HTR-8/SVneo (cell line): ENCODE data around the gene ESPNL.

GRCh38 chr2:238099819-238100810, at the start of gene ESPNL:
Gene ESPNL (plus strand): TSS chr2:238100340.
- RRBS: 72% methylated on average over 13 of the region's 45 CpGs

GRCh38 chr2:238169245-238169703, 10.5 kb downstream of the ERFE start:
- RRBS: no CpG with 5 or more reads among the region's 4 CpGs

- RRBS: 57% methylated on average over 2 of the region's 12 CpGs
Measured at GRCh38 chr2:238287318-238288024, 939 bp downstream of the PER2 start.

GRCh38 chr2:238344918-238345680, 24.8 kb downstream of the TRAF3IP1 start:
- RRBS: no CpG with 5 or more reads among the region's 10 CpGs

- RRBS: 97% methylated on average over 2 of the region's 12 CpGs
Measured at GRCh38 chr2:238911354-238911944, 63.6 kb downstream of the TWIST2 start.

- RRBS: no CpG with 5 or more reads among the region's 8 CpGs
Measured at GRCh38 chr2:238991605-238991954, 143.7 kb downstream of the TWIST2 start.

DNA sequence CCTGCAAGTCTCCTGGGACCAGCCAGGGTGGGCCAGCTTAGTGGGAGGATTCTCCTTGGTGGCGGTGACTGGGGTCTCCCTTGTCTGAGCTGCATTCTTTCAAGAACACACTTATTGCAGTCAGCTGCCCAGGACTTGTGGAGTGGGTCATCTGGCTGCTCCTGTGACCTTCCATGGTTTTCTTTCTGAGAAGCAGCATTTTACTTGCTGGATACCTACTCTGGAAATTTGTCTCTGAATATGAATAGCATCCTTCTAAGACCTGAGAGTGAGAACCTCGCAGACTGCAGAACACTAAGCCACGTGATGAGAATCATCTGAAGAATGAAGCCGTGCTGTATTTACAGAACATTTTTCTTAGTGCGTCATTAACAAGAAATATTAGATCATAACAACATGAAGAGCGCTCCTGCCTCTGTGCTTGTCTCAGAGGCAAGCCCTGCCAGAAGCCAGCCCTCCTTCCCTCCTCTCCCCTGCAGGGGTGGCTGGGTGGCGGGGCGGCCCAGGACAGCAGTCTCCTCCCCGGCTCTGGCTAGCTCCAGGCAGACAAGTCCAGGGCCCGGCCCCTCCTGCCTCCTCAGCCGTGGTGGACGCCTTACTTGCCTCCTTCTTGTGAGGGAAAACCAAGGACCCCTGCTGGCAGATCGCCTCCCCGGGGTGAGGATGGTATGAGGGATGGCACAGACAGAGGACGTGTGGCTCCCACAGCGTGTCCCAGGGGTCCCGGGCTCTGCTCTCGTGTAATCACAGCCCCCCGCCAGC, 262.6 kb downstream of the TWIST2 start:
- RRBS: 77% methylated on average over 8 of the region's 19 CpGs

GRCh38 chr2:239225829-239226630, 174.8 kb downstream of the HDAC4 start:
- RRBS: no CpG with 5 or more reads among the region's 15 CpGs

GRCh38 chr2:239245579-239246761, 154.8 kb downstream of the HDAC4 start:
- RRBS: 88% methylated on average over 11 of the region's 47 CpGs

DNA sequence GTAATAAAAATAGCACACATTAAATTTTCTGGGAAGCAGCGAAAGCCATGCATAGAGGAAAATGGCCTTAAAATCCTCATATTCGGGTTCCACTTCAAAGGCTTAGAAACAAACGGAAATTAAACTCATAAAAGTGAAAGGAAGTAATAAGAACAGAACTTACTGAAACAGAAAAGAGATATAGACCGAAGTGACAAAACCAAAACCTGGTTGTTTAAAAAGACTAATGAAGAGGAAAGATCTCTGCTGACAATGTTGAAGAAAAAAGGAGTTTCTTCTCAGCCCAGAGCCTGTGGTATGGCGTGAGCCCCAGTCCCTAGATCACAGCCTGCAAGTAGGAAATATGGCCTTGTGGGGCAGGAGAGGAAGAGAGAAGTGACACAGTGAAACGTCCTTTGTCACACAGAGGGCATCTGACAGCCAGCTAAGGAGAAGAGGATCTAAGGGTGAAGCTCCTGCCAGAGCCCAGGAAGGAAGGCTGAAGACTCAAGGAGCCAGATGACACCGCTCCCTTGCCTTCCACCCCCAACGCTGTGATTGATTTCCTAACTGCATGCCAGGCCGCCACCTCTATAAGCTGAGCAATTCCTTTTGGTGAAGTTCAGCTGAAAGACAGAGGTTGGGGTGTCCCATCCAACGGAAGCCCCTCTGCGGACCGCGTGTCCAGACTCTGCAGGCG, 141.2 kb downstream of the HDAC4 start:
- RRBS: no CpG with 5 or more reads among the region's 14 CpGs

GRCh38 chr2:239265067-239265892, 135.5 kb downstream of the HDAC4 start:
- RRBS: no CpG with 5 or more reads among the region's 11 CpGs

DNA sequence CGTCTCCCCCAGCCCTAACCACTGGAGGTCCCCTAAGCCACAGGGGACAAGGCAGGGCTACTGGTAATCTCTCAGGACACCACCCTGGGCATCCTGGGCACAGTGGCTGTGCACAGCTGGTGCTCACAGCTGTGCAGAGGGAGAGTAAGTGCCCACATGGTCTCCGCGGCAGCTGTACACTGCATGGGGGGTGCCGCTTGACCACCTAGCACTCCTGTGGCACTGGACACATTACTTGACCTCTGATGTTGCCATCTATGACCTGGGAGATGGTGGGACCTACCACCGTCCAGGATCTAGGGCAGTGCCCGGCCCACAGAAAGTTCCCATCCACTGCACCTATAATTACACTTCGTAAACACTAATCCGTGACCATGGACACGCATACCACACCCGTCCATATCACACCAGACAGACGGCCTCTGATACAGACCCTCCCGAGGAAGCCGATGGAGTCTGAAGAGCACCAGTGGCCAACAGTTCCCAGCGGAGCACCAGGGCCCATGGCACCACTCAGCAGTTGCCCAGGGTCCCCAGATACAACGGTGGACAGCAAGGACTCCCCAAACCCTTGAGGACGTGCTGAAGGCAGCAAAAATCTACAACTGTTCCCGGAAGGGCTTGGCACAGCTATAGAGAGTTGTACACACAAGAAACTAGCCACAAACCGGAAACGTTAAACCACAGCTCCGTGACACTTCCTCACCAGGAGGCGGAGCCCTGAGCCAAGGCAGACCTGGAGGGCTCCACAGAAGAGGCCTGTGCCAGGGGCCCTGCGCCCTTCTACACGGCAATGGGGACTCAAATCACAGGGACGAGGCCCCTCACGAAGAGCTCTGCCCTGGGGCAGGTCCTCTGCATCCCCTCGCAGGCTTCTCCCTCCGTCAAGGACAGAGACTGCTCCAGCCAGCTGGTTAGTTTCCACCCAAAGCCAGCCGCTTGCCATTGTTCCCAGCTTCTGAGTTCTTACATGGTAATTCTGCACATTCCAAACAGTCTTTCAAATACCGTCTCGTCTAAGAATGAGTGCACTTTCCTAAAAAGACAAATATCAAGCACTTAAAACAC, 133.6 kb downstream of the HDAC4 start:
- RRBS: 75% methylated on average over 1 of the region's 30 CpGs

DNA sequence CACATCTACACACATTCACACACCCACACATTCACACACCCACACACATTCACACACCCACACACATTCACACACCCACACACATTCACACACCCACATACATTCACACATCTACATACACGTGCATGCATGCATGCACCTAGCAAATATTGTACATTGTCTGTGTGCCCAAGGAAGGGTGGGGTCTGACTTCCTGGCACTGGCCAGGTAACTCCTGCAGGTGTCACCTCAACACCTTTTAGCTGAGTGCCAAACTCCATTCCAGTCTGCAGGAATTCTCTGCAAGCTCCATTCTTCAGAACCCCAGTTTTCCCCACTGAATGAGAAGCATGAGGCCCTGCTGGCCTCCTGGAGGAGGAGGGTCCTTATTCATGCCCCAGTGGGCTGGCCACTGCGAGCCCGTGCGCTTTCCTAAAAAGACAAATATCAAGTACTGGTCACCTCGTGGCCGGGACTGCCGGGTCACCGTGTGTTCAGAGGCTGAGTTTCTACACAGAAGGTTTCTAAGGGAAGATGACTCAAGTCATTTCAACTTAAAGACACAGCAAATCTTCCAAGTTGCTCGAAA, 131.5 kb downstream of the HDAC4 start:
- RRBS: no CpG with 5 or more reads among the region's 9 CpGs

DNA sequence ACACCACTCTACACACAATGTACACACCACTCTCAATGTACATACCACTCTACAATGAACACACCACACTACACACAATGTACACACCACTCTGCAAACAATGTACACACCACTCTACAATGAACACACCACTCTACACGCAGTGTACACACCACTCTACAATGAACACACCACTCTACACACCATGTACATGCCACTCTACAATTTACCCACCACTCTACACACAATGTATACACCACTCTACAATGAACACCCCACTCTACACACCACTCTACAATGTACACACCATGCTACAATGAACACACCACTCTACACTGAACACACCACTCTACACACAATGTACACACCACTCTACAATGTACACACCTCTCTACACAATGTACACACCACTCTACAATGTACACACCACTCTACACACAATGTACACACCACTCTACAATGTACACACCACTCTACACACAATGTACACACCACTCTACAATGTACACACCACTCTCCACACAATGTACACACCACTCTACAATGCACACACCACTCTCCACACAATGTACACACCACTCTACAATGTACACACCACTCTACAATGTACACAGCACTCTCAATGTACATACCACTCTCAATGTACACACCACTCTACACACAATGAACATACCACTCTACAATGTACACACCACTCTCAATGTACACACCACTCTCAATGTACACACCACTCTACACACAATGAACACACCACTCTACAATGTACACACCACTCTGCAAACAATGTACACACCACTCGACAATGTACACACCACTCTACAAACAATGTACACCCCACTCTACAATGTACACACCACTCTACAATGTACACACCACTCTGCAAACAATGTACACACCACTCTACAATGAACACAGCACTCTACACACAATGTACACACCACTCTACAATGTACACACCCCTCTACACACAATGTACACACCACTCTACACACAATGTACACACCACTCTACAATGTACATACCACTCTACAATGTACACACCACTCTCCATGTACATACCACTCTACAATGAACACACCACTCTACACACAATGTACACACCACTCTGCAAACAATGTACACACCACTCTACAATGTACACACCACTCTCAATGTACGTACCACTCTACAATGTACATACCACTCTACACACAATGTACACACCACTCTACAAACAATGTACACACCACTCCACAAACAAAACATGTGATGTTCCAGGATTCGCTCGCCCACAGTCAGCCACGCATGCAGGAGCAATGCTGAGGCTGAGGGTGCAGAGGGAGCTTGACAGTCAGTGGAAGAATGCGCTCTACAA, 118.5 kb downstream of the HDAC4 start:
- RRBS: no CpG with 5 or more reads among the region's 7 CpGs

DNA sequence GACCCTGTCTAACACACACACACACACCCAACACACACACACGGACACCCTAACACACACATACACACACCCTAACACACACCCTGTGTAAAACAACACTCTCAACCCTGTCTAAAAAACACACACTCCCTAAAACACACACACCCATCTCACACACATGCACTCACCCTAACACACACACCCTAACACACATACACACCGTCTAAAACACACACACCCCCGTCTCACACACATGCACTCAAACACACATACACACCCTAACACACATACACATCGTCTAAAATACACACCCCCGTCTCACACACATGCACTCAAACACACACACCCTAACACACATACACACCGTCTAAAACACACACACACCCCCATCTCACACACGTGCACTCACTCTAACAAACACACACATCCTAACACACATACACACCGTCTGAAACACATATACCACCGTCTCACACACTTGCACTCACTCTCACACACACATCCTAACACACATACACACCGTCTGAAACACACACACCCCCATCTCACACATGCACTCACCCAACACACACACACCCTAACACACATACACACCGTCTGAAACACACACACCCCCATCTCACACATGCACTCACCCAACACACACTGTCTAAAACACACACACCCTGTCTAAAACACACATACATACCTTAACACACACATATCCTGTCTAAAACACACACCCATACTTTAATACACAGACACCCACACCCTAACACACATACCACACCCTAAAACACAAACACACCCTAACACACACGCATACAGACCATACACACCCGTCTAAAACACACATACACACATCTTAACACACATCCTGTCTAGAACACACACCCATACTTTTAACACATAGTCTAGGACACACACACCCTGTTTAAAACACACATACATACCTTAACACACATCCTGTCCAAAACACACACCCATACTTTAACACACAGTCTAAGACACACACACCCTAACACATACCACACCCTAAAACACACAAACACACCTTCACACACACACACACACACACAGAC, 55.0 kb downstream of the HDAC4 start:
- RRBS: no CpG with 5 or more reads among the region's 13 CpGs

DNA sequence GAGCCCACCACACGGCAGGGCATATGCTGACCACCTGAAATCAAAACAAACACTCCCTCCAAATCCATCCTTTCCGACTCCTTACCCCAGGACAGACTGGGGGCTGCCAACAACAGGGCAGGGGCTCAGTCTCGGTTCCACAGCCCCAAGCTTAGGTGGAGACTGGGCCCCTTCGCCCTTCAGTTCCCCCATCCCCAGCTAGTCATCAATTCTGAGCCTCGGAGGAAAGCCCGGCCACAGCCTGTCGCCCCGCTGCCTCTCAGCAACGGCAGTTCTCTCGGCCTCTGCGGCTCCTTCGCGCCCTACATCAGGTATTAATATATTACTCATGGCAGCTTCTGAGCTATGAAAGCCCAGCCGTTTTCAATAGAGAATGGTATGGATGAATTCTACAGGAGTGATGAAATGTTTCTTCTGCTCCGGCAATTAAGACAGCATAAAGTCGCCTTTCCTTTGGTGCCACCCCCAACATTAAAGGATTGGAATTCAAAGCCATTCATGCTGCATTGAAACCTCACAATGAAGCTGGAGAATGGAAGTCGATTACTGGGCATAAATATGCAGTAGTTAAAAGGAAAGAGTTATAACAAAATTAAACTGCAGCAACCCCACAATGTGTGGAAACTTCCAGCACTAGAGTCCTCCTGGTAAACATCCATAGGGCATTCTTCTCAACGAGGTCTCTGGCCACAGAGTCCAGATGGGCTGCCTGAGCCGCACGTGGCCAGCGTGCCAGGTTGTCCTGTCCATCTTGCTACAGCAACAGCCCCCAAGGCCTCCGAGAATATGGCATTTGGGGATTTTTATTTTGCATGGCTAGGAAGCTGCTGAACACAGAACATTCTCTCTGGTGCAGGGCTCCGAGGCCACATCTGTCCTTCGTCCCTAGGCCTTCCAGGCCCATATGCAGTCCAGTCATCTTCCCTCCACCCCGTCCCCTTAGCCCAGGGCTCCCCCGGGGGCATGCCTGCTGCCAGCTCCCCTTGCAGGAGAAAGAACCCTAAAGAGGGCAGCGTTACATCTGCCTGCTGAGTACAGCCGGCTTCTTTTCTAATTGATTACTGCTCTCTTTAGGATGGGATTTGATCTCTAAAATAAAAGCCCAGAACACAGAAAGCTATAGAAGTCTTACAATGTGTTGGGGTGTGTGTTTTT, 2.6 kb downstream of the HDAC4 start:
- RRBS: 81% methylated on average over 3 of the region's 28 CpGs

DNA sequence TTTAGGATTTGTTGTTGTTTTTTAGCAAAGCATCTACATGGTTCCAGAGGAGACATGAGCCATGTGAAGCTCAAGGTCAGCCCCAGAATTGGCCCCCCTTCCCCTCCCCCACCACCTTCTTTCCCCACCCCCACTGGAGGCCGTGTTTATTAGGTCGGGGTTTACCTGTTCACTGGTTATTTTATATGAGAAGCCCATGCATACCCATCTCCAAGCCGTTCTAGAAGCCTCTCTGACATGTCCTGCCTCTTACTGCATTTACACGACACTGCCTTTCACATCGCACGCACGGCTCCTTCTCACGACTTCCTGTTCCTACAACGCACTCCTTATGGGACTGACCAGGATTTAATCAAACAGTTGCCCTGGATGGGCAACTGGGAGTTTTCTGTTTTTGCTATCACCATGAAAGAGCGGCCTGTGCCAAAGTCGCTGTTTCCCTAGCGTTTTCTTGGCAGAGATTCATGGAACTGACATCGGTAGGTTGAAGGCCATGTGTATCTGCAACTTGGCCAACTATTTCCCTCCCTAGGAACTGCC, 97.0 kb upstream of the OTOS start:
- RRBS: no CpG with 5 or more reads among the region's 13 CpGs

DNA sequence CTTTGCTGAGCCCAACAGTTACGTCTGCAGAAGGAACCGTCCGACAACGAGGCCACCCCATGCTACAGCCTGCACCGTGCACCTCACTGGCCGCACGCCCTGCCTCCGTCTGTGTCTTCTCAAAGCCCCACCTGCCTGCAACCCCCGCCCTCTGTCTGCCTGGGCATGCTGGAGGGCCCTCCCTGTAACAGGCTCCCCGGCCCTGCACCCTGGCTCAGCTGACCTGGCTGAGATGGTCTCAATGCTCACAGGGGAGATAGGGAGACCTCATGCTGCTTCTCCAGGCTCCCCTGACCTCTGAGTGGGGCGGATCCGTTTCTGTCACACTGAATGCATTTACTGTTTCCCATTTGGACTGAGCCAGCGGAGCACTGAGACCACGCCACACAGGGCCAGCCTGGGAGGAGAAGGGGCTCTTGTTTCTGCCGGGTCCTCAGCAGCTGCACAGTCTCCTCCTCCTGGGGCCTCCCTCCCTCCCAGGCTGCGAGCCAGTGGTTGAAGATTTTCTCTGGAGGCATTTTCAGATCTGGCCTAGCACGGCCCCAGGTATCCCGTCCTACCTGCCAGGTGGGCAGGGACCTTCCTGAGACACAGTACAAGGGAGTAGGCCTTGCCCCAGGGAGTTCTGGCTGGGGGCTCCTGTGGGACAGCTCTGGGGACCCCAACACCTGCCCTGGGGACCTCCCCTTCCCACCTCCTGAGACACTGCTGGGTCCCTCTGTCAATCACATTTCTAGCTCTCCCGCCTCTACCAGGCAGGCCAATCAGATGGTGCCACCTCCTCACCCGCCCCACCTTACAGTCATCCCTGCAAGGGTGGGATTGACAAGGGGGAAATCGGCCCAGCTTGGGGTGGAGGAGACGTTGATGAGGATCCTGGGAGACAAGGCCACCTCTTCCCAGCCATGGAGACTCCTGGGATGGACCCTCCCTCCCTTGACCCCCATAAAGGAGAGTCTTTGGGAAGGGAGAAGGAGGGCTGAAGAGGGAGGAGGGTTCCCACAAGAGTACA, 109.4 kb upstream of the OTOS start:
- RRBS: no CpG with 5 or more reads among the region's 22 CpGs

DNA sequence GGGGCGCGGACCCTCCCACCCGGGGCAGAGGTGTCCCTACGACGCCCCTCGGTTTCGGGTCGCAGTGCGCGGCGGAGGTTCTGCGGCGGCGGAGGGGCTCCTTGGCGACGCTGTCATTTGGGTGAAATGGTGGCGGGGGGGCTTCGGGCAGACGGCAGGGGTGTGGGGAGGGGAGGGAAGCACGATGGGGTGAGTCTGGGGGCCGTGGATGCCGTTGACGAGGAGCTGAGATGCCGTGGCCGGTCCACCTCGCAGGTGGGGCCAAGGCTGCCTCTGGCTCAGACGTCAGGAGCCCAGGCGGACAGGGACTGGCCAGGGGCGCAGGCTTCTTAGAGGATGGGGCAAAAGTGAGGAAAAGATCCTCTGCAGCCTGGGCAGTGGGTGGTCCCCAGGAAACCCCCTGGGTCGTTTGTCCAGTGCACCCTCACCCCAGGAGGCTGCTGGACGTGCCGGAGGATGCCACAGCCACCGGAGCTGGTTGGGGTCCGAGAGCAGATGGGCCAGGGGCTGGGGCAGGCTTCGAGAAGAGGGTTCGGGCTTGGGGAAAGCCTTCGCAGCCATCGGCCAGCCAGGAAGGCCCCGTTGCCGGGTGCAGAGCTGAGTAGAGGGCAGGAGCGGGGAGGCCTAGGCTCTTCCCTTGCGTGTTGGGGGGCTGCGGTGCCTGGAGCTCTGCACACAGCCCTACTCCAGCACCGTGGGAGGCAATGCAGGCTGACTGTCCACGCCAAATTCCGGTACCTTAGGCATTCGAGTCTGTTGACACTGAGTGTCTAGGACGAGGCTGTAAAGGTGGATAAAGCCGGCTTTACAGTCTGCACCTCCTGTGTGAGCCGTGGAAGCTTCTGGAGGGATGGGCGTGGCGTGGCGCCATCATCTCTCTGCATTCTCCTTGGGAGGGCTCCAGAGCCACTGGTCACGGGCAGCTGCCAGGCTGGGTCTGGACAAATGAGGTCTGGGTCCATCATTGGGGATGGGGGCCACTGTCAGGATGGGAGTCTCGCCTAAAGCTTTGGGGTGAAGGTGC, 18.8 kb downstream of the GPC1 start:
- RRBS: 94% methylated on average over 10 of the region's 55 CpGs

GRCh38 chr2:240455589-240457092, 20.7 kb downstream of the GPC1 start:
- RRBS: 95% methylated on average over 11 of the region's 71 CpGs